Colon Carcinoma Metastatic in the Brain (tissue), 2 donors: Measurements from ENCODE around the gene TMEM201.

- PRO-cap, 2 experiments: no peak in any of the 2 experiments
Observed at GRCh38 chr1:9280117-9280700, 12.5 kb upstream of the SPSB1 start.

- PRO-cap, 2 experiments: peak in 2 of 2 experiments; most common minus-strand start chr1:9331143 (in 2)
Observed at GRCh38 chr1:9330958-9331561, 38.4 kb downstream of the SPSB1 start.

DNA sequence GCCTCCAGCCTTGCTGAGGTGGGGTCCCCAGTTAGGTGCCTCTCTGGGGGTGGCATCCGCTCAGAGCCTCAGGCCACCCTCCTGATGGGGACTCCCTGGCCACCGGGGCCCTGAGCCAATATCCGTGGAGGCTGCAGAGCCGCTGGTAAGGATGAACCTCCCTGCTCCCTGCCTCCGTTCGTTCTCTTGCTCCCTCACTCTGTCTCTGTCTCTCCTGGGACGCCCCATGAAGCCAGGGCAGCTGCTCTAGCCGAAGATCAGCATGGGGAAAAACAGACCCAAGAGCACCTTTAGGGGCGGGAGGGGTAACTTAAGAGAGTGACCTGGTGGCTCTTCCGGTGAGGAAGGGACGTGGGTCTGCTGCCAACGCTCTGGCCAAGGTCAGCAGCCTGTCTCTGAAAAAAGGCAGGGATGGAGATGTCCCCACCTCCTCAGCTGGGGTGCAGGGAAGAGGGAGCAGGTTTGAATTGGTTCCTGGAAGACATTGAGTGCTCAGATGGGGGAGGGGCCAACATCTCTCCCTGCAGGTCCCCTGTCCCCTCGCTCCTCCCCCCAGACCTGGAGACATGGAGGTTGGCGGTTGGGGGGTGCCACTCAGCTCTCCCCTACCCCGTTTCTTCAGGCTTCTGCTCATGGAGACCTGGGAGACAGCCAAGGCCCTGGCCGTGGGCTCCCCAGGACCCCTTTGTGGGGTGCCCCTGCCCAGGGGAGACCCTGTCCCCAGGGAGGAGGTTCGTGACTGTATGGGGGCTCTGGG is 45.1 kb downstream of the SPSB1 start:
- PRO-cap, 2 experiments: no peak in any of the 2 experiments

DNA sequence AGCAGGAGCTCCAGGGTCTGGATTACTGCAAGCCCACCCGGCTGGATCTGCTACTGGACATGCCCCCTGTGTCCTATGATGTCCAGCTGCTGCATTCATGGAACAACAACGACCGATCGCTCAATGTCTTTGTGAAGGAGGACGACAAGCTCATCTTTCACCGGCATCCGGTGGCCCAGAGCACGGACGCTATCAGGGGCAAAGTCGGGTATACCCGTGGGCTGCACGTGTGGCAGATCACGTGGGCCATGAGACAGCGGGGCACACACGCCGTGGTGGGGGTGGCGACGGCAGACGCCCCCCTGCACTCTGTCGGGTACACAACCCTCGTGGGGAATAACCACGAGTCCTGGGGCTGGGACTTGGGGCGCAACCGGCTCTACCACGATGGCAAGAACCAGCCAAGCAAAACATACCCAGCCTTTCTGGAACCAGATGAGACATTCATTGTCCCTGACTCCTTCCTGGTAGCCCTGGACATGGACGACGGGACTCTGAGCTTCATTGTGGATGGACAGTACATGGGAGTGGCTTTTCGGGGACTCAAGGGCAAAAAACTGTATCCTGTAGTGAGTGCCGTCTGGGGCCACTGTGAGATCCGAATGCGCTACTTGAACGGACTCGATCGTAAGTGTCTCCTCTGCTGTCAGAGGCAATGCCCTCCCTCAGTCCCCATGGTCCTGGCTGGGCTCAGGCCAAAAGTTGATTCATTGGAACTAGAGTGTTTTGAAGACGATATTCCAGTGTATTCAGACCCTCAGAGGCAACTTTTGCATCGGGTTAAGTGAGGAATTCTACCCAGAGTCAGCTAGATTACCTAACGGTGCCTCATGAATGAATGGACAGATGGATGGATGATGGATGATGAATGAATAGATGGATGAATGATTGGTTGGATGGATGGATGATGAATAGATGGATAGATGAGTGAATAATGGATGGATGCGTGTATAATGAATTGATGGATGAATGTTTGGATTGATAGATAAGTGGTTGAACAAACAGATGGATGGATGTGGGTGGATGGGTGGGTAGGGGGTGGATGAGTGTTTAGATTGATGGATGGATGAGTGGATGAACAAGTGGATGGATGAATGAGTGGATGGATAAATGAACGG is 63.6 kb downstream of the SPSB1 start:
- PRO-cap, 2 experiments: no peak in any of the 2 experiments

DNA sequence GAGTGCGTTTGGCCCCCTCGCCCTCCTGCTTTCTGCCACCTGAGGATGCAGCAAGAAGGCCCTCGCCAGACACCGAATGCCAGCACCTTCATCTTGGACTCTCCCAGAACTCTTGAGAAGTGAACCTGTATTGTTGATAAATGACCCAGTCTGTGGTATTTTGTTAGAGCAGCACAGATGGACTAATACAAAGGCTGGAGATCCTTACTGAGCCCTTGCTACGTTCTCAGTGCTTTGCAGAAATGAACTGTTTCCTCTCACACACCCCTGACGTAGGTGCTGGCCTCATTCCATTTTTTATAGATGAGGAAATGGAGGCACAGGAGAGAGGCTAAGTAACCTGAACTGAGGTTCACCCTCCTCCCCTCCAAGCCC is 101.9 kb upstream of the SLC25A33 start:
- PRO-cap, 2 experiments: no peak in any of the 2 experiments

GRCh38 chr1:9438368-9439146 is 100.7 kb upstream of the SLC25A33 start:
- PRO-cap, 2 experiments: no peak in any of the 2 experiments

DNA sequence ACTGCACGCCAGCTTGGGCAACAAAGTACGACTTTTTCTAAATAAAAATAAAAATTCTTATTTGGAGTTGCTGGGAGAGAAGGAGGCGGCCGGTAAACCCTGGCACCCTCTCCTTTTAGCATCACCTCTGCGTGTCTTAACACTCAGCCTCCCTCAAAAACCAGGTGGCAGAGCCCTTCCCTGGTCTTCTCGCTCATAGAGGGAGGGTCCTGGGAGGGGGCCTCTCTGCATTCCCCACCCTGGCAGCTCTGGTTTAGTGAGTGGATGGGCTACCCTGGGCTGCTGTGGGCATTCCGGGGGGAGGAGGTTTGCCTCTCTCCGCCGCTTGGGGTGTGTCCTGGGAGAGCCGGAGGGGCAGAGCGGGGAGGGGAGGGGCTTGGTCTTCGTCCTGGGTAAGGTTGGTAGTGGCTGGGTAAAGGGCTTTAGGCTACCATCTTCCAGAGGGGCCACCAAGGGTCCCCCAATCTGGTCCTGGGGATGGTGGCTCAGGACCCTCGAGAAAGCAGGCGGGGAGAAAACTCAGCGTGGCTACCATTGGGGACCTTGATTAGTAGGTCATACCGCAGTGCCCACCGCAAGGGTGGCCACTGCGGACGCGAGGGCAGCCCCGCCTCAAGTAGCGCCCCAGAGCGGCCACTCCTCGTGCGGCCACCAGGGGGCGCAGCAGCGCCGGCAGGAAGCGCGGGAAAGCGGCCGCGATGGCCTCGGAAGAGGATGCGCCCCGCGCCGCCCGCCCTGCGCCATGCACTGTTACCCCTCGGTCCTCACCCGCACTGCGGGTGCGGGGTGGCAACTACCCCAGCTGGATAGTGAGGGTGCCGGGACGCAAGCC is 44.3 kb upstream of the SLC25A33 start:
- PRO-cap, 2 experiments: no peak in any of the 2 experiments

- PRO-cap, 2 experiments: no peak in any of the 2 experiments
Observed at GRCh38 chr1:9558594-9559155, 19.4 kb downstream of the SLC25A33 start.

- PRO-cap, 2 experiments: peak in 2 of 2 experiments; most common plus-strand start chr1:9588749 (in 2); most common minus-strand start chr1:9588542 (in 1)
Observed at GRCh38 chr1:9588211-9589359, at the start of gene TMEM201. TSS of gene TMEM201 (plus strand) at chr1:9588911.

- PRO-cap, 2 experiments: no peak in any of the 2 experiments
Observed at GRCh38 chr1:9961085-9961726, 17.9 kb downstream of the NMNAT1 start.

DNA sequence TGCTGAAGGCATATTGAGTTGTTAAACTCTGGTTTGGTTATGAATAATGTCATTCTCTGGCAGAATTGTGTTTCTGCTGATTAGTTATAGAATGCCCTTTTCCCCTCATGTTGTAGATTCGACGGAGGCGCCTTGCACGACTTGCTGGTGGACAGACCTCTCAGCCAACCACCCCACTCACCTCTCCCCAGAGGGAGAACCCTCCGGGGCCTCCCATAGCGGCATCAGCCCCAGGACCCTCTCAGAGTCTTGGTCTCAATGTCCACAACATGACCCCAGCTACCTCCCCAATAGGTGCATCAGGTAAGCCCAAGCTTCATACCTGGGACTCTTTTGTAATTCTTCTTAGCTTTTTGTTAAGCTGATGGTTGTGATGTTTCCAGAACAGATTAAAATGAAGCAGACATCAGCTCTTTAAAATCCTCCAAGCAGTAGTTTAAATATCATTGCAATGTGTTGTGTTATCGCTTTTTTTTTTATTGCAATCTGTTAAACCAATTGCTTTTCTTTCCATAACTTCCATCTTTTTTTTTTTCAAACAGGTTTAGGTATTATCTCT is 39.2 kb downstream of the UBE4B start:
- PRO-cap, 2 experiments: no peak in any of the 2 experiments

DNA sequence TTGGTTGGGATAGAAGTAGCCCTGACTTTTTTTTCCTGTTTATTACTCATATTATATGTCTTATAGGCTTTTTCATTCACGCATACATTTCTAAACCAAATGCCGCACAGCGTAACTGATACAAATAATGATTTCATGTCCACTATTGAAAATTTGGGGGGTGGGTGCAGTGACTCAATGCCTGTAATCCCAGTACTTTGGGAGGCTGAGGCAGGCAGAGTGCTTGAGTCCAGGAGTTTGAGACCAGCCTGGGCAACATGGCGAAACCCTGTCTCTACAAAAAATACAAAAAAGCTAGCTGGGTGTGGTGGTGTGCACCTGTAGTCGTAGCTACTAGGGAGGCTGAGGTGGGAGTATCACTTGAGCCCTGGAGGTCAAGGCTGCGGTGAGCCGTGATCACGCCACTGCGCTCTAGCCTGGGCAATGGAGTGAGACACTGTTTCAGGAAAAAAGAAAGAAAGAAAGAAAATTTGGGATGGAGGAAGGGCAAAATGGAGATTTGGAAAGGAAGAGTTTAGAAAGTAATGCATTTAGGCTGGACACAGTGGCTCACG is 27.3 kb downstream of the KIF1B start:
- PRO-cap, 2 experiments: no peak in any of the 2 experiments

DNA sequence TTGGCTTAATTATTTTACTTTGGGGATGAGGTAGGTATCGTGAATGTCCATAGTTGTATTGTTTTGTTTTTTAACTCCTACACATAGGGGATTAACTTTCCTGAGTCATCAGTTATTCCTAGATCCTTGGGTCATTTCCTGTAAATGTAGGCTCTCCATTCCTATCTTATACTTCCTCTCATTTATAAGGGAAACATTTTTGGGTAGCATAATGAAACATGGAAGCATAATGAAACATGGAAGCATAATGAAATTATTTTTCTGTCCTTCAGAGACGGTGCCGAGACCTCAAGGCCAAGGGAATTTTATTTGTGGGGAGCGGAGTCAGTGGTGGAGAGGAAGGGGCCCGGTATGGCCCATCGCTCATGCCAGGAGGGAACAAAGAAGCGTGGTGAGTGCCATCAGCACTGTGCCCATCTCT is 5.0 kb downstream of the PGD start:
- PRO-cap, 2 experiments: no peak in any of the 2 experiments

DNA sequence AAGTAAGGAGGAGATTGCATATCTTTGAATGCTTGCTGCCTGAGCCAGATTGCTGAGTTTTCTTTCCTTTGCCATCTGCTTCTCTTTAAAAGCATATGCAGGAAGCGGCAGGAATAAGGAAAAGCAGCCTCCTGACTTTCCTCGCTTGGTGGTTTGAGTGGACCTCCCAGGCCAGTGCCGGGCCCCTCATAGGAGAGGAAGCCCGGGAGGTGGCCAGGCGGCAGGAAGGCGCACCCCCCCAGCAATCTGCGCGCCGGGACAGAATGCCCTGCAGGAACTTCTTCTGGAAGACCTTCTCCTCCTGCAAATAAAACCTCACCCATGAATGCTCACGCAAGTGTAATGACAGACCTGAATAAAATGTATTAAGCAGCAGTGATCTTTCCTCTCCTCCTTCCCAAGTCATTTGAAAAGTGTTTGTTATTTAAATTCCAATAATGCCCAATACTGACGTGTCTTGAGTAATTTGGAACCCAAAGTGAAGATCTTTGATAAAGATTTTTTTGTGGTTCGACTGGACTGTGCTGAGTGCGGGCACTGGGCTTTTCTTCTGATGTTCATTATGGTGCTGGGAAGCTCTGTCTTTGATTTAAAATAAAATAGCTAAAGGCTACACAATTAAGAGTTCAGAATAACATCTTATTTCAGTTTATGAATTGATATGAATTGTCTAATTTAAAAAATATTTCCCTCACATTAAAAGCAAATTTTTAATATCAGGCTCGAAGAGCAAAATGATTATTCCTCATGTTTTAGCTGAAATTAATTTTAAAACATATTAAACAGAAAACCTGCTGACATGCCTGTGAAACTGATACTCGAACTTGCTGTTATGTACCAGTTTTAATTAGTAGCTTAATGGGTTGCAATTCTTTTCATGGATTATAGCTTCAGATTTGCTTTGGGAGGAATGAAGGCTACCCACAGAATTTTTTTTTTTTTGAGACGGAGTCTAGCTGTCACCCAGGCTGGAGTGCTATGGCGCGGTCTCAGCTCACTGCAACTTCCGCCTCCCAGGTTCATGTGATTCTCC is 1.8 kb downstream of the CORT start:
- PRO-cap, 2 experiments: no peak in any of the 2 experiments

DNA sequence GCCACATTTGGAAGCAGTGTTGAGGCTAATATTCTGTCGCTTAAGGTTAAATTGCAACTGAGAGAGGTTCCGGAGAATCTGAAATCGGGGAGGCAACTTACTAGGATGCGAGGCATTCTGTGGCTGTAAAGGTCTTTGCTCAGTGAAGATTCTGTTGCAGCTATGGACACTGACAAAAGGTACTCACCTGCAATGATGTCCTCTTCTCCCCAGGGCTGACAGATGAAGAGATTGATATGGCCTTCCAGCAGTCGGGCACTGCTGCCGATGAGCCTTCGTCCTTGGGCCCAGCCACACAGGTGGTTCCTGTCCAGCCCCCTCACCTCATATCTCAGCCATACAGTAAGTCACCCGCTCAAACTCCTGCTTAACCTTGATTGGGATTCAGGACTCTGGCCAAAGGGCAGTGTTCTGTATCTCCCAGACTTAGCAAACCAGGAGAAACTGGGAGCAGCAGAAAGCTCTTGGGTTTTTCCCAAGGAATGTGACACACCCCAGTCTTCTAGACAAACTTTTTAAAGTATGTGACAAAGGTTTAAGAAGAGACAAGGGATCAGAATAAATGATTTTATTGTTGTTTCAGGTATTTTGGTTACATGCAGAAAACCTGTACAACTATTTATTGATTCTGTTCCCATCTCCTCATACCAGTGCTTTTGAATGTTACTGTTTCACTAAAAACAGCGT is 124.4 kb downstream of the PEX14 start:
- PRO-cap, 2 experiments: no peak in any of the 2 experiments

GRCh38 chr1:10642165-10642795 is 154.2 kb downstream of the CASZ1 start:
- PRO-cap, 2 experiments: no peak in any of the 2 experiments

DNA sequence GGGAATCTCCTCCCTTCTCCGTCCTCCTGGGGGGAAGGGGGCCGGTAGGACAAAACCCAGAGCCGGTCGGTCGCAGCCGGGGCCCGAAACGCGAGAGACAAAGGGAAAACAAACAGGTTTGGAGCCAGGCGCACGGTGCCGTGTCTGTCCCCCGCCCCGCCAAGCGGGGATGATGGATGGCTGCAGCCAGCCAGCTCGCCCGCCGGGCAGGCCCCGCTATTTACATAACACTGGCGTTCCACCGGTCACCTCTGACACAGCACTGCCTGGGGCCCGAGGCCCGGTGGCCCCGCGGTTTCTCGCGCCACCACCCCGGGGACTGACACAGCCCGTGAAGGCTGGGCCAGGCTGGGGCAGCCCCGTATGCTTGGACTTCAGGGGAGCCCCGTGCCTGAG is 91.9 kb downstream of the CASZ1 start:
- PRO-cap, 2 experiments: no peak in any of the 2 experiments

GRCh38 chr1:10788433-10789190 is 7.8 kb downstream of the CASZ1 start:
- PRO-cap, 2 experiments: no peak in any of the 2 experiments

DNA sequence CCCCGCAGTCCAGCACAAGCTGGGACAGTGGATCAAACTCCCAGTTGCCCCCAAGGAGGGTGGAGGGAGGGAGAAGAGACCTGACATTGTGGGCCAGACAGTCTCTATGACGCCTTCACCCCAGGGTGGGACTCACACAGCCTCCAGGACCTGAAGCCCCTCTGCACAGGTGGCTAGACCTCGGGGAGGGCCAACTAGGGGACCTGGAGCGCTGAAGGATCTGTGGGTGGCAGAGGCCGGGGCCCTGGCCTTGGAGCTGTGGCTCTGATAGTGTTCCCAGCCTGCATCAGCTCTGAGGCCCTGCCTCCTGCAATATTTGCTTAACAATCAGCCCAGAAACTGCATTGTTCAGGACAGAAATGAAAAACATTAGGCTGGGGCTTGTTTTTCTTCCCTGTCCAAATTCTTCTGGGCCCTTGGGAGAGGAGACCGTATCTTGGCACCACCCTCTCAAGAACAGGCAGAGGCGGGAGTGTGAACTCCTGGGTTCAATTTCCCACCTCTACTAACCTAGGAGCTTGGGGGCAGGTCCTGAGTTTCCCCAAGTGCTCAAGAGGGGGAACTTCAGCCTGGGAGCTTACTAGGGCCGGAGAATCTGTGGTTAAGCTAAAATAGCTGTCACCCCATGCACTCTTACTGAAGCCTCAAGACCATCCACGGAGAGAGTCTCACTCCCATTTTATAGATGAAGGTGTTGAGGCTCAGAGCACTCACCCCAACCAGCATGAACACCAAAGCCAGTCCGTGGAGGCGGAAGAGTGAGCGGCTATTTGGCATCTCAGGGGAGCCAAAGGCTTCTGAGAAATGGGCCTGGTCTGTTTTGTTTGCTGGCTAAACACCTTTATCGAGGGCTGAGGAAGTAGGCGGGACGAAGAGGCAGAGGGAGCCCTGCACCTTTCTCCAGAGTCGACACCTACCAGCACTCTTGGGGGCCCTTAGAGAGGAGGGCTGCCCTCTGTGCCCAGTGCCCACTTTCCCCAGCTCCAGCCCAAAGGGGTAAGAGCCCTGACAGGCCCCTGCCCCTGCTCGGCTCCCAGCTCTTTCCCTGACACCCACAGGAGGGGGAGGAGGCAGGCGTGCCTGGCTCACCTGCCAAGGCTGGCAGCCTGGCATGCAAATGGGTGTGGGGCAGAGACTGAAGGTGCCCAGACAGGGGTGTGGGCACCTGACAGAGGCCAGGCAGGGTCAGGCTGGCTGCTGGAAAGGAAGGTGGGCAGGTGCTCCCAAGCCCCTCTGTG is 18.9 kb upstream of the CASZ1 start:
- PRO-cap, 2 experiments: no peak in any of the 2 experiments

DNA sequence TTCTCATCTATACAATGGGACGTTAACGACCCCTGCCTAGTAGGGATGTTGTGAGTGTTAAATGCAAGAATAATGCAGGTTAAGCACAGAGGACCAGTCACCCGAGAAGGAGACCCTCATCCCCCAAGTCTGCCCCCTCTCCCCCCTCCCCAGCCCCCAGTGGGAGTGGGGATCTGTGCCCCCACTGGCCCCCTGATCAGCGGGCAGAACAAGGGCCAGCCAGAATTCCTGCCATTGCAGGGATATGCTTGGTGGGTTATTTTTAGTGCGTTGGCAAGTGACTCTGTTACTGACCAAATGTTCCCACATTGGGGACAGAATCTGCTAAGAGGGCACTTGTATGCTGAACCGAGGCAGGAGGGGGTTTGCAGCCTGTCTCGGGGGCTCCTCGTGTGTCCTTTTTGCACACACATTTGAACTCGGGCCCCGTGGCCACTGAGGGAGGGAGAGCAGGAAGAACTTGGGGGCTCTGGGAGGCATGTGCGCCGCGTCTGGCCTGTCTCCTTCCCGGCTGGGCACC is 66.3 kb upstream of the CASZ1 start:
- PRO-cap, 2 experiments: no peak in any of the 2 experiments